Omental fat pad (tissue), 4 donors: ENCODE measurements around a stretch of chr5.

- PRO-cap, result no peak
- RAMPAGE, long total RNA, 4 experiments, result no peak in any of the 4 experiments
Observed at GRCh38 chr5:10467267-10467650, 25.6 kb downstream of the ROPN1L start.

- PRO-cap, result no peak
- RAMPAGE, long total RNA, 4 experiments, result no peak in any of the 4 experiments
Observed at GRCh38 chr5:10485147-10485958, 43.7 kb downstream of the ROPN1L start.

DNA sequence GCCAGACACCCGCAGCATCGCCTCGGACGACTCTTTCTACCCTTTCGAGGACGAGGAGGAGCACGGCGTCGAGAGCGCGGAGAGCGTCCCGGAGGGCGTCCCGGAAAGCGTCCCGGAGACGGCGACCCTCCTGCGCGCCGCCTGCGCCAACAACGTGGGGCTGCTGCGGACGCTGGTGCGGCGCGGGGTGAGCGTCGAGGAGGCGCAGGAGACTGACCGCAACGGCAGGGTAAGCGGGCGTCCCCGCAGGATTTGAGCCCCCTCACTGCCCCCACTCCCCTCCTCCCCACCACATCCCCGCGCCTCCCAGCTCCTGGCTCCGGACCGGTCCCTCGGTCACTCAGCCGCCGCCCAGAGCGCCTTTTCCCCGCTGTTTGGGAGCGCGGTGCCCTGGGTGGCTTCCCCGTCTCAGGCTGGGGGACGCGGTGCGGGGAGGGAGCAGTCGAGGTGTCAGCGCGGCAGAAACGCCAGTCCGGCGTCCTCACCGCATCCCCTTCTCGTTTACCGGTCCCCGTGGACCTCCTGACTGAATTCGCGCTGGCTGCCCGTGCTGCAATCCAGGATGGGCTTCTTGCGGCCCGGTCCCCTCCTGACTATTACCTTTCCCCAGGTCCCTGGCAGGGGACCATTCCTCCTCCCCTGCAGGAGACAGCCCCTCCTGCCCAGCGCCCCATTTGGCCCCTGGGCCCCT, 880 bp downstream of the ANKRD33B start:
- PRO-cap, result no peak
- RAMPAGE, long total RNA, 4 experiments, result no peak in any of the 4 experiments

- PRO-cap, result no peak
- RAMPAGE, long total RNA, 4 experiments, result no peak in any of the 4 experiments
Observed at GRCh38 chr5:10595833-10596137, 31.9 kb downstream of the ANKRD33B start.

DNA sequence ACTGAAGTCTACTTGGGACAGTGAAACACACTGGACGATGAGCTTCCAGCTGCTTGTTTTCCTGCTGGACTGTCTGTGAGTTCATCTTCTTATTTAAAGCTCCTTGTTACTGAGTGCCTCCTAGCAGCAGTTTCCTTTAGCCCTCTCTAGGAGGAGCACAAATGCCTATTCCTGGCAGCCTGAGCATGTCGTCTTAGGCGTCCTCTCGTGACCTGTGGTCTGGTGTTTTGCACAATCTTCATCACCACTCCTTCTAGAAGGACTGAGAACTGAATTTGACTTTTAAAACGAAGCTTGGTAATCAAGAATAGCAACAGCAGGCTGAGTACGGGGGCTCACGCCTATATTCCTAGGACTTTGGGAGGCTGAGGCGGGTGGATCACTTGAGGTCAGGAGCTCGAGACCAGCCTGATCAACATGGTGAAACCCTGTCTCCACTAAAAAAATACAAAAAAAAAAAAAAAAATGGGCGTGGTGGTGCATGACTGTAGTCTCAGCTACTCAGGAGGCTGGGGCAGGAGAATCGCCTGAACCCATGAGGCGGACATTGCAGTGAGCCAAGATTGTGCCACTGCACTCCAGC, 44.0 kb downstream of the ANKRD33B start:
- PRO-cap, result no peak
- RAMPAGE, long total RNA, 4 experiments, result no peak in any of the 4 experiments

- PRO-cap, result no peak
- RAMPAGE, long total RNA, 4 experiments, result no peak in any of the 4 experiments
Observed at GRCh38 chr5:10726411-10727448, 34.3 kb downstream of the DAP start.

DNA sequence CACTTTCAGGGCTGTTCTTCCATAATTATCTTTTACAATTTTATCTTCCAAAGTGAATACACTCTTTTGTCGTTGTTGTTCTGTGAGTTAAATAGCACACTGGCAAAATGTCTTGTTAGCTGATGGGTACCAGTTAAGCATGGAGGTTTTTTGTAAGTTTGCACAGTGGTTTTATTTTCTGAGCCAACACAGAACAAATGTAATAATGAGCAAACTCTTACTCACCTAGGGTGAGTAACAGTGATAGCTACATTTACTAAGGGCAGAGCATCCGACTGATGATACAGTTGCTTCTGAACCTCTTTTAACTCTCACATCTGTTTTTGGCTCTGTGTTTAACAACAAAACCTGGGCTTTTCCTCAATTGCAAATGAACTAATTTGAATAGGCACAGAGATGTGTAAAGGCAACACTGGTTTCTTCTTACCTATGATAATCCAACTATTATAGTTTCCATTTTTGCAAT, 103.1 kb downstream of the CTNND2 start:
- PRO-cap, result no peak
- RAMPAGE, long total RNA, 4 experiments, result no peak in any of the 4 experiments

GRCh38 chr5:12667651-12668110, 763.4 kb upstream of the CTNND2 start:
- PRO-cap, result no peak
- RAMPAGE, long total RNA, 4 experiments, result no peak in any of the 4 experiments

- PRO-cap, result no peak
- RAMPAGE, long total RNA, 4 experiments, result no peak in any of the 4 experiments
Observed at GRCh38 chr5:12888389-12888700, 984.1 kb upstream of the CTNND2 start.

DNA sequence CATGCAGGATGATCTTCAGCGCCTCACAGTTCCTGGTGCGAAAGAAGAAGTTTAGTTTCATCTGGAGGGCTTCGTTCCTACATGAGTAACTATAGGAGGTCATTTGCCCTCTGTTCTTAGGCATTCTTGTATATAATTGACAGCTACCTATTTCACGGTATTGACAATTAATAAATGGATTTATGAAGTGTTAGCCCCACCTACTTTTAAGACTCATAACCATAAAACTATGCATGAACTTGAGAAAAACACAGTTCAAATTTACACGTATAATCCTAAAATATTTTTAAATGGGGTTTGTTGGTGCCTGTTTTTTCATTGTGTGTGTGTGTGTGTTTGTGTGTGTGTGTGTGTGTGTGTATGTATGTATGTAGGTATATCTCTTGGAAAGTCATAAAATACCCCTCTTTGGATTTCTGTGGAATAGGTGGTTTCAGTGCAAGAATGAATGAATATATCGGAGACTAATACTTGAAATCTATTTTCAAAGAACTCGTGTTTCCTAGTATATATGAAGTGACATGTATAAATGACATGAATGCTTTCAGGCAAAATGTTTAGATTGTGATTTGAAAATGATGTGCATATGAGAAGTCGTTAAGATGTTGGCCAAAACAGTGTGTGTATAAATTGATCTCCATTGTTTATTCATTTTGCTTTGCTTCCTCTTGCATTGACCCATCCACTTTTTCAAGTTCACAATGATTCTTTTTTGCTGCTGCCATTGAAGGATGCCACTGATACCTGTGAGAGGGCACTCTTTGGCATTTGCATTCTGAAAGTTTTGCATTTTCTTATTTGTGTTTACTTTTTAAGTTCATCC, 8.1 kb downstream of the TRIO start:
- PRO-cap, result no peak
- RAMPAGE, long total RNA, 4 experiments, result no peak in any of the 4 experiments

GRCh38 chr5:14154969-14155505, 11.9 kb downstream of the TRIO start:
- PRO-cap, result no peak
- RAMPAGE, long total RNA, 4 experiments, result no peak in any of the 4 experiments

DNA sequence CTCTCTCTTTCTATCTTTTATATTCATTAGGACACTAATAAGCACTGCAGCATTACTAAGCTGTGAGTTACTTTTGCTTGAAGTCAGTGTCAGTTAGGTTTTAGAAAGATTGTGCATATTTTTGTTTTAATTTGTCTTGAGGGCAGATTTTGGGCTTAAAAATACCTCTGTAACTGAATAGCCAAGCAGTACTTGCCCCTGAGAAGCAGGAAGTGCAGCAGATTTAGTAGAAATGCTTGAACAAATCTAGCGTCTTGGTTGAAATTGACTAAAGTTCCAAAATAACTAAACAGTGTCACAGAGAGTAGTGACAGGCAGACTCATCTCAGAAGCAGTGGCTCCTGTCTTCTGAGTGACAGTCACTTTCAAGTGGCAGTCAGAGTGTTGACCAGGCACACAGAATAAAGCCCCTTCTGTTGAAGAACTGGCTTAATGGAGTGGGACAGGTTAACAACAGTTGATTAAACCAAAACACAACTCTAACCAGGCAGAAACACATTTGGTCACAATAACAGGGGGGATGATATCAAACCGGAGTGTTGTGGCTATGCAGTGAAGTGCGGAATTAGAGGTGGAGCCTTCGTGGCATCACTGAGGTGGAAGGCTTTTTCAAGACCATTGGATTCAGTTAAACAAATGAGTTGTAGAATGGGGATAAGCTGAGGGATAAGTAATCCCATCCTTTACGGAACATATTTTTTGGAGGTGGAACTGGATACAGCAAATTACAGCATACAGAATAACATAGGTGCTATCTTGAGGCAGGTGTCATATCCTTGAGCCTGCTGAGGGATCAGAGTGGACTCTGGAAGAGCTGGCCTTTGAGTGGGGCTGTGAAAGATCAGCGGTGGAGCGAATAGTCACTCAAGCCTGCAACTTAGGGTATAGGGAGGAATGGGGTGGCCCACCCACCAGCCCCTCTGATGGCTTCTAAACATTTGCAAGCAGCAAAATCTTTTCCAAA, 29.2 kb downstream of the TRIO start:
- PRO-cap, result no peak
- RAMPAGE, long total RNA, 4 experiments, result no peak in any of the 4 experiments

DNA sequence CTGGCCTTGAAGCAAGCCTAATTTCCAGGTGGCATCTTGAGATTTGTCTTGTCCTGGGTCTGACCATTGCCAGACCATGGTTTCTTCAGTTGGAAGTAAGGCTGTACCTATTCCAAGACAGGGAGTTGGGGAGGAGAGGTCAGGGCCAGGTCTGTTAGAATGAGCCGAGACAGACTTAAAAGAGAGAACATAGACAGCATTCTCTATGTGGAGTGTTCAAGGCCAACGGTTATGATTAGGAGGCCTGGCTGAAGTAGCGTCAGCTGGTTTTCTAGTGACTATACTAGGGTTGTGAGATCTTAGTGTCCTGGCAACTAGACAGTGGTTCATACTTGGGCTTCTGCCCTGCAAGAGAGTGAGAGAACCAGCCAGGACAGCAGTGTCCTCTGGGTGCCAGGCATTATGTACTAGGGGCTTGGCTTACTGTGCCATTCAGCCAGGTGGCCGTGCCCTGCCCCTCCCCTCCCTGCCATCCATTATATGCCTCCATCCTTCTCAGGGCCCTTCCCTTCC, 56.7 kb downstream of the TRIO start:
- PRO-cap, result no peak
- RAMPAGE, long total RNA, 4 experiments, result no peak in any of the 4 experiments

- PRO-cap, result no peak
- RAMPAGE, long total RNA, 4 experiments, result no peak in any of the 4 experiments
Observed at GRCh38 chr5:14286606-14287105, 143.5 kb downstream of the TRIO start.

DNA sequence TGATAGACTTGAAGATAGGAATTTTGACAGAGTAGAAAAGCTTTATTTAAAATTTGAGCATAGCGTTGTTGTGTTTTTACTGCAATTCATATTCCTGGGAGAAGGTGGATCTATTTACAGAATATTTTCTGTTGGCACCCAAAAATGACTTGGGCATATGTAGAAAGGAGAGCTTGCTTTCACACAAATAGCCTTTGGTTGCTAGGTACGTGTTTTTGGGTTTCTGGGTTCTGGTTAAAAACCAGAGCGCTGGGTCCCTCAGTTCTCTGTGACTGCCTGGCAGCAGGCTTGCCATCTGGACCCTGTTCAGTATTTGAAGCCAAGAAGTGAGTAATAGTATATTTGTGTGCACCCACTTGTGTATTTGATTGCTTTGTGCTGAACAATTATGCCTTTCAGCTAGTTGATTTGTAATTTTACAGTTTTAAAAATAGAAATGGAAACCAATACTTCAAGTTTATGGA, 153.3 kb downstream of the TRIO start:
- PRO-cap, result no peak
- RAMPAGE, long total RNA, 4 experiments, result no peak in any of the 4 experiments

GRCh38 chr5:14469480-14469951, 112.1 kb upstream of the OTULINL start:
- PRO-cap, result no peak
- RAMPAGE, long total RNA, 4 experiments, result no peak in any of the 4 experiments

- PRO-cap, result no peak
- RAMPAGE, long total RNA, 4 experiments, result no peak in any of the 4 experiments
Observed at GRCh38 chr5:14583760-14584549, 2.4 kb downstream of the OTULINL start.

DNA sequence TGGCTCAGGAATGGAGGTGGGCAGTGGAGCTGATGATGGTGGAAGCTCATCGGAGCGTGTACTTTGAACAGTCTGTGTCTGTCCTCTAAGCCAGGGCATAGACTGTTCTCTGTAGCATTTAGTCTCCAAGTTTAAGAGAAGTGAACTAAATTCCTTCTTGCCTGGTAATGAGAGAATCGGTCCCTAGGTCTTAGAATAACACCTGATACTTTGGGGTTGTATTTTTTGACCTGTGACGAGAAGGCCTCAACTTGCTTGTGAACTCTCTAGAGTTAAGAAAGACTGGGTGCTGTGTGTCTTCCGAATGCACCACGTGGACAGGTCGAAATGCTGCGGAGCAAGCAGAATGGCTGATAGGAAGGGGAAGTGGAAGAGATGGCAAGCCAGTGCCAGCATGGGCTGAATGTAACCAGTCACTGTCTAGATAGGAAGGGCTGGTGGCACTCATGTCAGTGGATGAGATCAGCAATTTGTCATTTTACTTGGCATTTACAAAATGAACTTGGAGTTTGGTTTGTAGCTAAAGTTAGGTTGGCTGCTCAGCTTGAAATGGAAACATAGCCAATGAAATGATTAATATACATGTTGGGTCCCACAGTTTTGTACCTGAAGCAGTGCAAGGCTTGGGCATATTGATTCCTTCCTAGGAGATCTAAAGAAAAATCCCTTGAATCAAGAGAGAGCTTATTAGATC, 5.5 kb downstream of the OTULINL start:
- PRO-cap, result no peak
- RAMPAGE, long total RNA, 4 experiments, result no peak in any of the 4 experiments

- PRO-cap, result no peak
- RAMPAGE, long total RNA, 4 experiments, result no peak in any of the 4 experiments
Observed at GRCh38 chr5:14742322-14743099, 78.0 kb downstream of the OTULIN start.

- PRO-cap, result no peak
- RAMPAGE, long total RNA, 4 experiments, result no peak in any of the 4 experiments
Observed at GRCh38 chr5:14830088-14830501, 41.5 kb downstream of the ANKH start.